Zone of skin (tissue), 1 donor: ENCODE measurements around a stretch of chr4.

GRCh38 chr4:184773934-184774519, 40.1 kb upstream of the CENPU start:
- RRBS = no CpG with 5 or more reads among the region's 7 CpGs

DNA sequence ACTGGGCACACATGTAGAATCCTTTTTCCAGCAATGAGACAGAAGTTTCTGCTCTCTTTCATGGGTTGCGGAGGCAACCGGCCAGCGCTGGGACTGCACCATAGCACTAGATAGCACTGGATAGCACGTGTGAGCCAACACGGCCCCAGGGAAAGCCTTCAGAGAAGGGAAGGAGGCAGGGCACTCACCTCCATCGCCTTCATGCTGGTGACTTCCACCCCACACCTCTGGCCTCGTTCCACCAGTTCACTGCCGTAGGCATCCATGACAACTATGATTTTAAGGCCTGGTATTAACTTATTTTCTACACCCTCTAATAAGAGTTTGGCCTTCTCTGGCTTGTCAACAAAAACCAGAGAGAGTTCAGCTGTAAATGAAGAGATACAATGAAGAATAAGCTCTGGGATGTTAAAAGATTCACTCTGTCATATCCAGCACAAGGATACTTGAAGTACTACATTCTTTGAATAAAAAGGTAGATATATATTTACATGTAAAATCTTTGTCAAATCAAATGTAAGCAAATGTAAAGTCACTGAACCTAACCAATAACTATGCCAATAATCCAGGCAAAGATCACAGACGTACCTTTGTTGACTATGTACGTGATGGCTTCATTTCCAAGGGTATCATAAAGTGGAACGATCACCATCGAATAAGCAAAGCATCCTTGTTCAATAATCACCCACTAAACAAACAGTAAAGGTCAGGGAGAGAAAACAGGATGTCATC, 42.6 kb upstream of the CENPU start:
- RRBS = no CpG with 5 or more reads among the region's 12 CpGs

DNA sequence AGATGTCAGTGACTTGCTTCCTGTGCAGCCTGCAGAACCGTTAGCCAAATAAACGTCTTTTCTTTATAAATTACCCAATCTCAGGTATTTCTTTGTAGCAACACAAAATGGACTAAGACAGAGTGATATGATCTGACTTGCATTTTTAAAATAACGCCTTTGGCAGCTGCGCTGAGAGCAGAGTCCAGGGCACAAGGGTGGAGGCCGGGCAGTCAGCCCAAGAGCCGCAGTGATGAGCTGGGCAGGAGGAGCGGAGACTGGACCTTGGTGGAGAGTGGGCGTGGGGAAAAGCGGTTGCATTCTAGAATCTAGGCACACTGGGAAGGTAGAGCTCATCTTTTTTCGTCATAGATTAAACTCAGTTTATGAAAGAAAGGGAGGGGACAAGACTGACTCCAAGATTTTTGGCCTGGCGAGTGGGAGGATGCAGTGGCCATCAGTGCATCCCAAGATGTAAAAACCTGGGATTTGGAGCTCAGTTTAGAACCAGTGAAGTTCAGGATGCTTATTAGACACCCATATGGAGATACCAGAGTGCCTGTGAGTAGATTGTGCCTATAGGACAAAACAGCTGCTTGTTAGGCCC, 56.6 kb upstream of the ACSL1 start:
- RRBS = no CpG with 5 or more reads among the region's 11 CpGs

- RRBS = no CpG with 5 or more reads among the region's 5 CpGs
Measured at GRCh38 chr4:184899182-184900043, 73.6 kb upstream of the ACSL1 start.

- RRBS = no CpG with 5 or more reads among the region's 16 CpGs
Measured at GRCh38 chr4:185144867-185145317, 1.8 kb downstream of the SLC25A4 start.

- RRBS = no CpG with 5 or more reads among the region's 13 CpGs
Measured at GRCh38 chr4:185227454-185228409, 18.3 kb downstream of the SNX25 start.

DNA sequence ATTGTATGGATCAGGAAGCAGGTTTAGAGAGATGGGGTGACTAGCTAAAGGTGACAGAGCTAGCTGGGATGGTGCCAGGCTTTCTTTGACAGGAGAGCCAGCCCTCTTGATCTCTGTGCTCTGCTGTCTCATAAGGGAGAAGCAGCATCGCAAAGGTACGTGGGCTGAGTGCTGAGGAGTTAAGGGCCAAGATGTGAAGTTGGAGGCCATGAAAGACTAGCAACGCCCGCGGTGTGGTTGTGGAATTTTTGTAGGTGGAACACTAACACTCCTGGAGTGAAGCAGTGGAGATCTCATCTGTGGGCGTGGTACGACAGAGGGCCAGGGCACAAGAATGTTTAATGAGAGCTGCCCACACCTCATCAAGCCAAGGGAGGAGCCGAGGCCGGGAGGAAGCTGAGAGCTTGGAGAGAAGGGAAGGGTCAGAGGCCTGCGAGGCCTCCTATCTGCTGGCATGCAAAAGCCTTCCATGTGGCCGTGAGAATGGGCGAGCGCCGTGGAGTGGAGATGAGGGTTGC, 19.5 kb downstream of the SNX25 start:
- RRBS = no CpG with 5 or more reads among the region's 14 CpGs

- RRBS = no CpG with 5 or more reads among the region's 12 CpGs
Measured at GRCh38 chr4:185328297-185329082, 67.2 kb downstream of the LRP2BP start.

DNA sequence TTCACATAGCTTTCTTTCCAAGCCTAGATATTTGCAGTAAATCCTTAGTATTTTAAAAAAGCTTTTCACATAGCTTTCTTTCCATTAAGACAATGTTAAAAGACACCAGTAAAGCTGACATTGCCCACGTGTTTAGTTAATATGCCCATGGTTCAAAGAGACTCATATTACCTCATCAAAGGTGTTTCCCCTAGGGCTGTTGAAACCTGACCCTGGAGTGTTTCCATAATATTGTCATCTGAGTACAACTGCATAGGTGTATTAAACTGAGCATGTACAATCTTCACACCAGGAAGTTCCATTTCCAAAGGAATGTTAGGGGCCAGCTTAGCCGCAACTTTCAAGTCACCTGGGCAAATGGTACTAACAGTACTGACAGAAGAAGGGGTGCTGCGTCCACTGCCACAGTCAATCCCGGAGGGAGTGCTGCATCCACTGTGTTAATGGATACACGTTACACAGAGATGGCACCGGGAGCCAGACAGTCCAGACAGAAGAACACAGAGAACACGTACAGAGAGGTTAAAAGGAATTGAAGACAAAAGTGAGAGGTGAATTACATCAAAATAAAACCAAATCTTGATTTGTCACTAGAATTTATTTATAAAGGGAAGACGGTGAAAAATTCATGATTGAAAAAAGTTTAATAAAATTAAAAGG, 27.0 kb downstream of the PDLIM3 start:
- RRBS = 25% methylated on average over 1 of the region's 8 CpGs

DNA sequence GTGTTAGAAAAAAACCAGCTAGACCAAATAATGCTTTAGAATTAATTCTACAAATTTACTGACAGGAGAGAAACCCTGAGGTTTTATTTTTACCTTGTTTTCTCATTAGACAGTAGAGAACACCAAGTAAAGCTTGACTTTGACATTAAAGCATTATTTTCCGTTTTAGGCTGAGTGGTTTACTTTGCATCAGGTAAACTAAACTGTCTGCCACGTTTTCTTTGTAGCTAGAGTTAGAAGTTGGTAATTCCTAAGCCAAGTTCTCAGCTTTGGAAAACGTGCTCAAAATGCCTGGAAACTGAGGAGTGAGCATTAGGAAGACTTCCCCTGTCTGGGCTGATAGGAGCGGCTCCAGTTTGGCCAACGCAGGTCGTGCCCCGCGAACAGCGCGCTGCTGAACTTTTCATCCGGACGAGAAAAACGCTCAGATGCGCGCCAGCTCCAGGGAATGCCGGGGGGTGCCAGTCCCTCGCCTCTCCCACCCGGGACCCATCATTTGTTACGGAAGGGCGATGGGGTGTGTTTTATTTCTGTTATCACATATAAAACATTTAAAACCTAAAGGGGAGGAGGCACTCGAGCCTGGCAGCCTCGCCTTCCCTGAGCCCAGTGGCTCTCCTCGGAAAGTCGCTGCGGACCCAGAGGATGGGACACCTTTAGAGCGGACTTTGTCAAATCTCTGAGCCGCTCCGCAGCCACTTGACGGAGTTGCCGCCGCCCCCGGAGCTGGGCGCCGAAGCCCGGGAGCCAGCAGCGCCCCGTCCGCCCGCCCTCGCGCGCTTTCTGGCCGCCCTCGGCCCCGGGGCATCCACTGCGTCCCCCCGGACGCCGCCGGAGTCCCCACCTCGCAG, 616 bp downstream of the PDLIM3 start:
- RRBS = 3% methylated on average over 18 of the region's 51 CpGs

- RRBS = no CpG with 5 or more reads among the region's 6 CpGs
Measured at GRCh38 chr4:185642660-185643244, 107.4 kb upstream of the PDLIM3 start.

DNA sequence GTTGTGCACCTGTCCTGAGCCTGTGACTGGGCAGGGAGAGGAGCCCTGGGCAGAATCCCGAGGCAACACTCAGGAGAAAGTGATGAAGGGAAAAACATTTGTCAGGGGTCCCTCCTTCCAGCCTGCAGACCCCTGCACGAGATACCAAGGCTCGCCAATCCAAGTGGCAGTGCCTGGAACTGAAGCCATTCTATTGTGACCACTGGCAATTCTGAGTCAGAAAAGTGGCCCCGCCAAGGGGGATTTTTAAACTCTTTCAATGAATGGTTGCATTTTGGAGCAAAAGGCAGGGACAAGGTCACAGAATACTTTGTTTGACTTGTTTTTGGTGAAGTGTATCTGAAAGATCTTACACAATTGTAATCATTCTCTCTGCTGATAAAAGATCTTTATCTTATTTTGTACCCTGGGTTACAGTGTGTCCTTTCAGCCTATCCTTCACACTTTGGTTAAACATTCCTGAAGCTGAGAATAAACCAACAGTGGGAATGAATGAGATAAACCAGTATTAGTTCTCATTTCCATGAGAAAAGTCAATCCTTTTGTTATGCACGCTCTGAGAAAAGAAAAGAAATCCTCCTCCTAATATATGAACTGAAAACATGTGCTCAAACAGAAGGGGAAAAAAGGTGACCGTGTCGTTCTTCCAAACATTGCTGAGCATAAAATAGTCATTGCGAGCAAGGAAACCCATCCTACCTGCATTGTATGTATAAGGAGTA, 115.9 kb upstream of the PDLIM3 start:
- RRBS = no CpG with 5 or more reads among the region's 8 CpGs

GRCh38 chr4:185661811-185662991, 126.9 kb upstream of the PDLIM3 start:
- RRBS = no CpG with 5 or more reads among the region's 19 CpGs

DNA sequence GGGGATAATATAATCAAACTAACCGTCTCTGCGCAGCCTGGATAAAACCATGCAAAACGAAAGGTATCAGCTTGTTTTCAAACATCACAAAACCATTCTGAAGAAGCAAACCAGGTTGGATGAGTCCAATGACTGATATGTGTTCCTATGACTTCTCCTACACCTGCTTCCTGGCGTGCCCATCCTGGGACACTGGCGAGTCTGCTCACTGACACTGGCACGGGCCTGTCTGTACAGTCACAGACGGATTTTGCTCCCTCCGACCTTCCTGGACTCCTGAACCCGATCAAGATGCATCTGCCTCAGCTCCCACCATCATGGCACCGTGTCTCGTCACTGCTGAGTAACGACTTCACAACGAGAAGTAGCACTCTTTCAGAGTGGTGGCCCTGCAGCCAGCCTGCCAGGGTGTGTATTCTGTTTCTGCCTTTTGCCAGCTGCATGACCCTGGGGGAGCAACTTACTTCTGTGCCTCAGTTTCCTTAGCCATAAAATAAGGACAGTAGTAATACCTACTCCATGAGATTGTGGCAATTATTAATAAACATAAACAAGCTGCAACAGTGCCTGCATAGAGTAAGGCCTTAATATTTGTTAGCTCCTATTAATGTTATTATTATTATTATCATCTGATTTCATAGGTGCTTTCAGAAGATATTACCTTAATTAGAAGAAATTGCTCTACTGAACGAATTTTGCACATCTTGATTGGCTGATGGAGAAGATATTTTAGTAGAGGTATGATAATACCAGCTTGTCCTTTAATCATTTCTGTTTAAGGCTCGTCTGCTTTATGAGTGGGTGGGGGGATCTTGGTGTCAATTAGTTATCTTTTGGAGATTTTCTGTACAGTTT, 136.6 kb downstream of the SORBS2 start:
- RRBS = no CpG with 5 or more reads among the region's 15 CpGs

DNA sequence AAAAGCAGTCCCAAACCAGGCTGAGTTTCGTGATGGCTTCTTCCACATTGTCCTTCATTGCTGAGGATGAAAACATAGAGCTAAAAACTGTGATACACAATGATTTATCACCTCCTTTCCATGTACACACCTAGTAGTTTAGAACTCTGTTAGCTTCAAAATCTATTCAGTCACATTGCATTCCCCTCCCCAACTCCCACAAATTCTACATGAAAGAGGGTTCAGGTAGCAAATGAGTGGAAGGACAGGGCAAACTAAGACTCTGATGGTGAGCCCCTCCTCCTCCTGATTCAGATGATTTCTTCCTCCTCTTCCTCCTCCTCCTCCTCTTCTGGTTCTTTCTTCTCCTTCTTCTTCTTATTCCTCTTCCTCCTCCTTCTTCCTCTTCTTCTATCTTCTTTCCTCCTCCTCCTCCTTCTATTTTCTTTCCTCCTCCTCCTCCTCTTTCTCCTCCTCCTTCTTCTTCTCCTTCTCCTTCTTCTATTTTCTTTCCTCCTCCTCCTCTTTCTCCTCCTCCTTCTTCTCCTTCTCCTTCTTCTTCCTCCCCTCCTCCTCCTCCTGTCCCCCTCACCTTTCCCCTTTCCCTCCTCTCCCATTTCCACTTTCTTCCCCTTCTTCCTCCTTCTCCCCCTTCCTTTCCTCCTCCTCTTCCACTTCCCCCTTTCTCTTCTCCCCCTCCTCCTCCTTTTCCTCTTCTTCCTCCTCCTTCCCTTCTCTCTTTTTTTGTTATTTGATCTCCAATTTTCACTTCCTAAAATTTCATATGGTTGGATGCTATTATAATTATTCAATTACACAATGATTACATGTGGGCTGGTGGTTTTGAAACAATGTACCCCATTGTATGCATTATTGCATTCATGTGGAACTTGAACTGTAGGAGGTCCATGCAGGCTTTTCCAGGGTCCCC, 68.3 kb downstream of the SORBS2 start:
- RRBS = no CpG with 5 or more reads among the region's 1 CpG

DNA sequence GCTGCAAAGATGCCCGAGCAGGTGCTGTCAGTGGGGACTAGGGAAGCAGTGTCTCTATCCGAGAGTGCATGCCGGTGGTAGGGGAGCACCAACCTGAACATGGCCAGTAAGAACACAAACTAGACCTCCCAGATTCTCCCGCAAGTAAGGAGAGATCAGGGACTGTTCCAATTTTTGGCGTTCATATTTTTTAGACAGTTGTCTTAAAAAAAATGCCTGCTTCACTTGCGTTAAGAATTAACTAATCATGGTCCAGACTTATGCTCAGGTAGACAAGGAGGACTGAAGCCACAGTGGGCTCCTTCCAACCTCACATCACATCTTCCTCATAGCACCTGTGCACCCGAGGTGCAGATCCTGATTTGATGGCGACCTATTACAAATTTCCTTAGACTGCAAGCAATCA, 66.8 kb downstream of the SORBS2 start:
- RRBS = no CpG with 5 or more reads among the region's 8 CpGs

GRCh38 chr4:185775181-185776269, 36.5 kb downstream of the SORBS2 start:
- RRBS = no CpG with 5 or more reads among the region's 7 CpGs

DNA sequence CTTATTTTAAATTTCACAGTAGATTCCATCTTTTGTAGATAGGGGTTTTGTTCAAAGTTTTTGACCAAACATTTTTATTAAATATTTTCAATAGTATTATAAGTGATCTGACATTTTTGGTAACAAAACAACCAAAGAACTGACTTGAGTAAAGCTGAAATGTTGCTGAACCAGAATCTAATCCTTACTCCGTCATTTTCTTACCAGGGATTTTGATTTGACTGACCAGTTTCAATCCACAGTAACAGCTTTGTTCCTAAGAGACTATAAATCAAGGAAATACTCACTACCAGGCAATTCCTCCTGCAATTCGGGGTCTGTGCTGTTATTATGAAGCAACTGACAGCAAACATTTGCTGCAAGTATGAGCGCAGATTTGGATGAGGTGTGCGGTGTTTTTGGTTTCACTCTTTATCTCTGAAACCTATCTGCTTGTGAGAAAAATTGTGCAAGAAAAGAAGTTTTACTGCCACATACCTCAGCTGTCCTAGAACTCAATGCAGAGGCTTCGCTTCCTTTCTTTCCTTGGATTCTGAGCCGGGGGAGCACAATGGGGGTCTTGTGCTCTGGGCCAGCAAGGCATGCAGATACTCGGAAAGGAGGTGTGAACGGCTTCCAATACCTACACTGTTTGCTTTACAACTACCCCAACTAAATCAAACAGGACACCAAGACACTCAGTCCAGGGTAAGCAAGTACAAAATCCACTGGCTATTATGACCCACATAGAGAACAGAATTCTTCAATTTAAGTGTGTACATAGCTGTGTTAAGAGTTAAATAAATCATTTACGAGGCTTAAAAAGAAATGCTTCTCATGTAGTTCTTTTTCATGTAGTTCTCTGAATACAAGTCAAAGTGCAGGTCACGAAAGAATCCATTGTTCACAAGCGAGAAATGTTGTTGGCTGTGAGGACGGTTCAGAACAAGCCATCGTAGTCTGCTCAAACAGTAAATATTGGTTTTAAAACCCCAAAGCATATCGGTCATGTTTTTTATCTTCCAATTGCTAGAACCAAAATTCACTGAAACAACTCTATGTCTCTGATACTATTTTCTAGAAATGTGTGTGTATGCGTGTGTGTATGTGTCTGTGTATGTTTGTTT, 1.2 kb downstream of the SORBS2 start:
- RRBS = no CpG with 5 or more reads among the region's 15 CpGs

- RRBS = no CpG with 5 or more reads among the region's 19 CpGs
Measured at GRCh38 chr4:185838475-185839667, 26.9 kb upstream of the SORBS2 start.

DNA sequence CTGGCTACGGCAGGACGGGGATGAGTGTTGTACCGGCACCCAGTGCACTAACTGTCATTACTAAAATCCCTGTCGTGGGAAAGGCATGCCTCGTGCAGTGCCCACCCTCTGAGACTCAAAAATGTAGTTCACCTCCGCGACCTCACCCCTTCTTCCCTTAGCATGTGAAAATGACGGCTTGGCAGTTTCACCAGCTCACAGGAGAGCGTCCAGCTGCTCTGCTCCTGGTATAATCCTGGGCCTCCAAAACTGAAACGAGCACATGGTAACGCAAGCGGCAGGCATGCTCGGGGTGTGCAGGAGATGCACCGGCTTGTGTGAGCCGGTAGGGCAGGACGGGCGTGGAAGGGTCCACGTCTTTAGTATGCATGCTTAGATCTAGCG, 47.4 kb upstream of the CYP4V2 start:
- RRBS = 1% methylated on average over 4 of the region's 19 CpGs